ENCODE data around the genes SNAI1 and PTPN1.

GRCh38 chr20:49611069-49611463 lies 43.1 kb upstream of the PTGIS start:
- RRBS, result no CpG with 5 or more reads among the region's 36 CpGs

DNA sequence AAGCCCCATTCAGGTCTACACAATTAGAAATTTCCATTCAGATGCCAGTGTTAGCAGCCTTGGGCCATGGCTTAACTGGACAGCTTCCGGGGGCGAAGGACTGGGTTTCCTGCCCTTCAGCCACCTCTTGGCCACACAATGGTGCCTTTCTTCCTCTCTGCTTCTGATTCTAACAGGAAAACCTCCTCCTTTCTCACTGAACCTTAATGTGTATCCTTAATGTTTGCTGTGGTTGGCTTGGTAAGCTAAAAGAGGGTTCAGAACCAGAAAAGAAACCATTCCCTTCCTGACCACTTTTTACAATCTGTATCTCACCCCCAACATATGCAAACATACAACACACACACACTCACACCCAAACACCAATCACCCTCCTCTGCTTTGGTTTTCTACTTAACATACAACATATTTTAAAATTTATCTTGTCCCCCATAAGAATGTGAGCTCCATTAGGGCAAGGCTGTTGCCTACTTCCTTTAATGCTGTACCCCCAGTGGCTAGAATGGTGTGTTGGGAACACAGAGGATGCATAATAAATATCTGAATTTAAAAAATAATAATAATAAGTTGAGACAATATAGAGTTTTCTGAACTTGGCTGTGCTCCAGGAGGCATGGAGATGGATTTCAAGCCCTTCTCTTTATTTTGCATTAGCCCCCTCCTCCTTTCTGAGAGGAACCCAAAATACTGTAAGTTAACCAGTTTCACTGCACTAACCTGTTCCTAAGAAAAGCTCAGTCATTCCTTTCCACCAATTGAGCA lies 51.6 kb downstream of the B4GALT5 start:
- RRBS, result no CpG with 5 or more reads among the region's 2 CpGs

DNA sequence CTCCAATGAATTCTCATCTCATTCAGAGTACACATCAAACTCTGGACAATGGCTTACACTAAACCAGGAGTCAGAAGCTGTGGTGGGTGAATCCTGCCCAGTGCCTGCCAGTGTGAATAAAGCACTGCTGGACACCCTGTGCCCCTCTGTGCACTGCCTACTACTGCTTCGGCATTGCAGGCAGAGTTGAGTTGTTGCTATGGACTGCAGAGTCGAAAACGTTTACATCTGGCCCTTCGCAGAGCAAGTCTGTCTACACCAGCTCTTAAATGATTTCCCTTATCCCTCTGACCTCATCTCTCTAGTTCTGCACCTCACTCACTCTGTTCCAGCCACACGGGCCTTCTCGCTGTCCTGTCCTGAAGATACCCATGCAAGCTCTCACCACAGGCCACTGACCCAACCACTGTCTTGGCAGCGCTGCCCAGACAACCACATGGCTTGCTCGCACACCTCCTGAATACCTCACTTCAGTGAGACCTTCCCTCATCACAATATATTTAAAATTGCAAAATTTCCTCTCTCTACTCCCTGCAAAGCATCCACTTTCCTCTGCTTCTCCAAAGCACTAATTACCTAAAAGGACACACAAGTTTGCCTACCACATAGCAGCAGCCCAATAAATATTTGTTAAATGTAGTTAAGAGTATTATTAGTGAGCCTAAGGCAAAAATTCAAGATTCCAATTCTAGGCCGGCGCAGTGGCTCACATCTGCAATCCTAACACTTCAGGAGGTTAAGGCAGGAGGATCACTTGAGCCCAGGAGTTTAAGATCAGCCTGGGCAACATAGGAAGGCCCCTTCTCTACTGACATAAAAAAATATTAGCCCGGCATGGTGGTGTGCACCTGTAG lies 31.3 kb downstream of the B4GALT5 start:
- RRBS, result no CpG with 5 or more reads among the region's 11 CpGs

DNA sequence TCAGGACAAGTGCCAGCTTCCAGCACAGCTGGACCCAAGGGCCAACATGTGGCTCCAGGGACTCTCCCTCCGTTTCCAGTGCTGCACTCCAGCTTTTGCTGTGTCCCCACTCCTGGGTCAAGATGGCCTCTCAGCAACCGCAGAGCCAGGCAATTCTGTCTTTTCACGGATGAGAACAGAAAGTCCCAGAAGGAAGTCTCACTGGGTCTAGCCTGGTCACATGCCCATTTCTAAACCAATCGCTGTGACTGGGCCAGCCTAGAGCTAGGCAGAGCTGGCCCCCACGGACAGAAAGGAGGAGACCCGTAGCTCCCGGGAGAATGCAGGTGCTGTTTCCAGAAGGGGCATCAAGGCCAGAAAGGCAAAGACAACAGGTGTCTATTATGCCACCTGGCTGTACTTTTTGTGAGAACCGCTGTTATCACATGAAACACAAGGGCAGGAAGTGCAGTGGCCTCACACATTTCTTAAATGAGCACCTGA lies 36.9 kb upstream of the B4GALT5 start:
- RRBS, result no CpG with 5 or more reads among the region's 8 CpGs

DNA sequence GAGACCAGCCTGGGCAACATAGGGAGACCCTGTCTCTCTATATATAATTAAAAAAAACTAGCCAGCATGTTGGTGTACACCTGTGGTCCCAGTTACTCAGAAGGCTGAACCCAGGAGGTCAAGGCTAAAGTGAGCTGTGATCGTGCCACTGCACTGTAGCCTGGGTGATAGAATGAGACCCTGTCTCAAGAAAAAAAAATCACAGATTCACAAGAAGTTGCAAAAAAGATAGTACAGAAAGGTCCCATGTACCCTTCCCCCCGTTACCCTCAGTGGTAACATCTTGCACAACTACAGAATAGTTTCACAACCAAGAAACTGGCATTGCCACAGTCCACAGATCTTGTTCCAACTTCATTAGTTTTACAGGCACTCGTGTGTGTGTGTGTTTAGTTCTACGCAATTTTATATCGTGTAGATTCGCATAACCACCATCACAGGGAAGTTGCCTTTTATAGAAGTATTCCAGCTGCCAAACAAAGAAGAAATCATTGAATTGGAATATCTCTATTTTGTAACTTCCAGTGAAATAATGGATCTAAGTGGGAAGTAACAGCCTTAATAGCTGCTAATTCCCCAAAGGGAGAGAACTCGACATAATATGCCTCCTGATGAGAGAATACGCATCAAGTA lies 19.1 kb downstream of the SPATA2 start:
- RRBS, result no CpG with 5 or more reads among the region's 8 CpGs

- RRBS, result 3% methylated on average over 41 of the region's 104 CpGs
Observed at GRCh38 chr20:49982194-49983370, at the start of gene SNAI1. Gene SNAI1 (plus strand): TSS chr20:49982980.

DNA sequence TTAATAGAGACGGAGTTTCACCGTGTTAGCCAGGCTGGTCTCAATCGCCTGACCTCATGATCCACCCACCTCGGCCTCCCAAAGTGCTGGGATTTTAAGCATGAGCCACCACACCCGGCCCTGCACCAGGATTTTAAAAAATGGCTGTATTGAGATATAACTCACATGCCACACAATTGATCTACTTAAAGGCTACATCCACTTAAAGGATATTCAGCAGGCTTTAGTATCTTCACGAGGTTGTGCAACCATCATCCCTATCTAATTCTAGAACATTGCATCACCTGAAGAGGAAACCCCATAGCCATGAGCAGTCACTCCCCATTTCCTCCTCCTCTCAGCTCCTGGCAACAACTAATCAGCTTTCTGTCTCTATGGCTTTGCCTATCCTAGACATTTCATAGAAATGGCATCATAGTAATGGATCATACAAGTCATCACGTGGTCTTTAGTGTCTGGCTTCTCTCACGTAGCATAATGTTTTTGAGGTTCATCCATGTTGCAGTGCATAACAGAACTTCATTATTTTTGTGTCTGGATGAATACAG lies 20.4 kb downstream of the SNAI1 start:
- RRBS, result no CpG with 5 or more reads among the region's 8 CpGs

DNA sequence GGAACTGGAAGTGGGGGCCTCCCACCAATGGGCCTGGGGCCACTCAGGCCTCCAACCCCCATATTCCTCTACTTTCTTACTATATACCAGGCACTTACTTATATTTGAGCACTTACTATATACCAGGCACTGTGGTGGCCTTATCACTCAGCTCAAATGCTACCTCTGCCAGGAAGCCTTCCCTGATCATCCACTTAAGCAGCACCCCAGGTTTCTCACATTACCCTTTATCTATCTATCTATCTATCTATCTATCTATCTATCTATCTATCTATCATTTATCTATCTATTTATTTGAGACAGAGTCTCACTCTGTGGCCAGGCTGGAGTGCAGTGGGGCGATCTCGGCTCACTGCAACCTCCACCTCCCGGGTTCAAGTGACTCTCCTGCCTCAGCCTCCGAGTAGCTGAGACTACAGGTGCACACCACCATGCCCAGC lies 12.4 kb upstream of the UBE2V1 start:
- RRBS, result no CpG with 5 or more reads among the region's 4 CpGs

DNA sequence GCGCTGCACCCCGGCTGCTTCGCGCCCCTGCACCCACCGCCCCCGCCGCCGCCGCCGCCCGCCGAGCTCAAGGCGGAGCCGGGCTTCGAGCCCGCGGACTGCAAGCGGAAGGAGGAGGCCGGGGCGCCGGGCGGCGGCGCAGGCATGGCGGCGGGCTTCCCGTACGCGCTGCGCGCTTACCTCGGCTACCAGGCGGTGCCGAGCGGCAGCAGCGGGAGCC lies 764 bp downstream of the CEBPB start:
- RRBS, result under 1% methylated on average over 26 of the region's 36 CpGs

- RRBS, result no CpG with 5 or more reads among the region's 2 CpGs
Observed at GRCh38 chr20:50308256-50308550, 117.6 kb downstream of the CEBPB start.

DNA sequence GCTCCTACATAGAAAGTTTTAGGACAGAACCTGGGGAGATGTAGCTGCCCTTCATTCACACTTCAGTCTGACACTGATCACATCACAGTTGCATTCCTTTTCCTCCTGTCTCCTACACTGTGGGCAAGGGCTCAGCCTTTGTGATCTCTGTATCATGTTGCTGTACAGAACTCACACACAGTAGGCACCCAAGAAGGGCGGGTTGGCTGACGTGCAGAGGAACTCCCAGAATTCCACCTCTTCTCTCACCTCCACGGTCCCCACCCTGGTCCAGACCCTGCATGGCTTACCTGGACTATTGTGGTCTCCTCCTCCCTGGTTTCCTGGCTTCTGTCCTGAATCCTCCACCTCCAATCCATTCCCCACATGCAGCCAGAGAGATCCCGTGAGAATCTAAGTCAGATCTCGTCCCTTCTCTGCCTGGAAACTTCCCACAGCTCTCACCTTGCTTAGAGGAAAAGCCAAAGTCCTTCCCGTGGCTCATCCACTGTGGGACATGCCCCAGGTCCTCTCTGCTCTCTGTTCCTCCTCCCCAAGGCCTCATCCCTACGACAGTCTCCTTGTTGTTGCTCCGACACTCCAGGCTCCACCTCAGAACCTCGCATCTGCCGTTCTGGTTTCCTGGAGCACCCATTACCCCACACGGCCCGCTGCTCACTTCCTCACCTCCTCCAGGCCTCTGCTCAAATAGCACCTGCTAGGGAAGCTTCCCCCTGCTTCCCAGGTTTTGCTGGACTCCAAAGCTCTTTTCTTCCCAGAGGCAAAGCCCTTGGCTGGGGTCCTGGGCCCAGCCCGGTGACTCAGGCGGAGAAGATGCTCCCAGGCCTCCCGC lies 130.0 kb downstream of the CEBPB start:
- RRBS, result no CpG with 5 or more reads among the region's 15 CpGs

DNA sequence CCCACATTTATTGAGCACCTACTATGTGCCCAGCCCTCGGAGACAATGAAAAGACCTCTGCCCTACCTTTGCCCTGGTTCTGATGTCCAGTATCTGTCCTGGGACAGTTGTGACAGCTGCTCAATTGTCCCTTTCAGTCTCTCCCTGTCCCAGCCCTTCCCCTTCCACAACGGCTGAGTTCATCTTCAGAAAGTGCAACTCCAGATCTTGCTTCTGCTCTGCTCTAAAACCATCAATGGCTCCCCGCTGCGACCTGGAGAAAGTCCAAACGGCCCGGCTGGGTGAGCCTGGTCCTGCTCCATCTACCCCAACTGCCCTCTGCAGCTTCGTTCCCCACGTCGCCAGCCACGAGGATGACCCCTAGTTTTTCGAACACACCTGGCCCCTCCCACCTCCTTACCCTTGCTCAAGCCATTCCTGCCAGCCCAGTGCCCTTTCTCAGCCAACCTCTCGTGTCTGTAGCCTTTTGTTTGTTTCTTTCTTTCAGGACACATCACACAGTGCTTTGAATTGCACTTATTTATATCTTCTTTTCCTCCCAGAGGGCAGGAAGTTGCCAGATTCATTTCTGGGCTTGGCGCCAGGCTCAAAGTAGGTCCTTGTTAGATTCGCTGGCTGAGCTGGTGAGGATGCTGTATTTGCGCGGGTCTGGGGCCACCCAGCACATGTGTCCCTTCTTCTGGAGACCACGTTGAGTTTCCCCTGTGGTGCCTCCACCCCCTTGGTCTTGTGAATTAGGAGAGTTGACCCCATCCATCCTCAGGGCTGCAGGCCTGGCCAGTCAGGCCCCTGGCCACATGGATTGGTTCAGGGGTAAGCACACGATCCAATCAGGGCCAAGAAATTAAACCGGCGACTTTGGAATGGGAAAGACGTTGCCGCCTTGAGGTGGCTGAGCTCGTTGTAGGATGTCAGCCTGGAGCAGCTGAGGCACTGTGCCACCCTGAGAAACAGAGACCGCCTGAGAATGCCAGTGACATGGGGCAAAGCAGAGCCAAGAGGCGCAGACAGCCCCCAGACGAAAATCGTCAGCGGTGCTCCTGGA lies 155.9 kb downstream of the CEBPB start:
- RRBS, result no CpG with 5 or more reads among the region's 28 CpGs

- RRBS, result no CpG with 5 or more reads among the region's 6 CpGs
Observed at GRCh38 chr20:50372564-50373054, 137.6 kb upstream of the PTPN1 start.

GRCh38 chr20:50389160-50389850 lies 120.9 kb upstream of the PTPN1 start:
- RRBS, result no CpG with 5 or more reads among the region's 14 CpGs

DNA sequence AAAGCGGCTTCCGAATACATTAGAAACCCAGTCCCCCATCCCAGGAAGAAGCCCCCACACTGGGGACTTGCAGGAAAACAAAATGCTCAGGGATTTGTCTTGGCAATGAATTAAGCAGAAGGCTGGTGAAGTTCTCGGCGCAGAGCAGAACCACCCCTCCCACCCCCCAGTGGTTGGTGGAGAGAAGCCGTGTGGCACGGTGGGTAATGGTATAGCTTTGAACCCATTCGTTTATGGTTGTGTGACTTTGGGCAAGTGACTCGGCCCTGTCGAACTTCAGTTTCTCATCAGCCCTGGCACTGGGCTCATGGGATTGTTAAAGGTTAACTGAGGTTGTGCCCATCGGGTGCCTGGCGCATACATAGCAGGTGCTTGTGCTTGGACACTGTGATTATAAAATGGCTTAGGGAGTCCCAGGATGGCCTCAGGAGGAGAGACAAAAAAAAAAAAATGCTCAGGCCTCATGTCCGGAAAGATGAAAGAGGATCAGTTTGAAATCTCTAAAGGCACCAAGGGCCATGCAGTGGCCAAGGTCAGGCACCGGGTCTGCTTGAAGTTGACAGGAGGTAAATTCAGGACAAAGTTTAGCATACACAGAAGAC lies 120.2 kb upstream of the PTPN1 start:
- RRBS, result 88% methylated on average over 2 of the region's 13 CpGs

DNA sequence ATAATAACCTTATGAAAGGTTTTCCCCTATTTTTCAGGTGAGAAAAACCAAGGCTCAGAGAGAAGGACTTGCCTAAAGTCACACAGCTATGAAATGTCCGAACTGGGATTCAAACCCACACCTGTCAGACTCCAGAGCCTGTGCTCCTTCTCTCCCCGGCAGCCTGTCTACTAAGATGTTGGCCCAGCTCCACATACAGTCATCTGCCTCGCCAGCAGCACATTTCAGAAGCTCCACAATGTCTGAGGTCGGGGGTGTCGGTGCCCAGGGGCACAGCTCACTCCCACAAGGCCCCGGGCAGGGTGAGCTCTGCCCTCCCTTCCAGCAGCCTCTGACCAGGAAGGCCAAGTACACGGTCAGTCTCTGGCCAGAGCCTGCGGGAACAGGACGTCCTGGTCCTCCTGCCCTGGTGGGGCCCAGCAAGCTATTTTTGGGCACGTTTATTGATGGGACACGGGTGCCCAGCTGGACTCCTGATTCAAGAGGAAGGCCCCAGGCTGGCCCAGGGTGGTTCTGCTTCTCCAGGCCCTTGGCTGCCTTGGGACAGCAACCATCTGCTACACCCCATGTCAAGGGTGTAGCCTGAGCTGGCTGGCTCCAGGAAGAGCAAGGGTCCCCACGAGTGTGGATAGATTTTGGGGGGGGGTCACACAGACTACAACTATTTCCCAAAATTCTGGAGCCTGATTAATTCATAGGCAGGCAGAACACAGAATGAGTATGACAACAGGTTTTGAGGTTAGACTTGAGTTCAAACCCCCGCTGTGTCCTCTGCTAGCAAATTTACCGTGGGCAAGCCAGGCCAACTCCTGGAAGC lies 114.9 kb upstream of the PTPN1 start:
- RRBS, result no CpG with 5 or more reads among the region's 14 CpGs

DNA sequence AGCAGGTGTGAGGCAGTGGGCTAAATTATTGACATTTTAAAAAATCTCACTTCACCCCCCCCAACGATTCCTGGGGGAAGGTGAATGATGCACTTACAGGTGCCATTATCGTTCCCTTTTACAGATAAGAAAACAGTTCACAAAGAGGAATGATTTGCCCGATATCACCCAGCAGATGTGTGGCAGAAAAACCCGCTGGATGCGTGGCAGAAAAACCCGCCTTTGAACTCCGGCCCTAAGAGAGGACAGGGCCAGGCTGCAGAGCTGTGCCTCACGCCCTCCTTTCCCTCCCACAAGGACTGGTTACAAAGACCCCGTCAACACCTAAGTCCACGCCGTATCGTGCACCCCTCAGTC lies 114.1 kb upstream of the PTPN1 start:
- RRBS, result no CpG with 5 or more reads among the region's 12 CpGs

- RRBS, result no CpG with 5 or more reads among the region's 22 CpGs
Observed at GRCh38 chr20:50399110-50400064, 110.8 kb upstream of the PTPN1 start.

DNA sequence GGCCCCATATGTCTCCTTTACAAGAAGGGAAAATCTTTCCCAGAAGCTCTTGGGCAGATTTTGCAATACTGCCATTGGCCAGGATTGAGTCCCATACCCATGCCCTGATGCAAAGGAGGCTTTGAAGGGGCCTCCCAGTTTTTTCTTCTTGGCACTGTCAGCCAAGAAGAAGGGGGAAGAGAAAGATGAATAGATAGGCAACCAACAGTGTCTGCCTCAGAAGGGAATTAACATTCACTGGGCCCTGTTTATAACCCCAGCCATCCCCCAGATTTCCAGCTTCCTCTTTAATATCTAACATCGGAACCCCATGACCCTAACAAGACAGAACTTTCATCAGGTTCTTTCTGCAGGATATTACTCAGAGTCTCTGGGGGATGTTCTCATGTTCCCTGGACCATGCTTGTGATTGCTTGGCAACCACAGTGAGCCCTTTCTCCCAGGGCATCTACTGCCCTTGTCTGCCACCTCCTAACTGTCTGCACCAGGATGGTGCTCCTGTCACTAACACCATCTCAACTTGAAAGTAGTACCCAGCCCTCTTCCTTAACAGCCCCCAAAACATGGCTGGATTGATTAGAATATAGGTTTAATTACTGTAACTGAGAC lies 12.1 kb upstream of the PTPN1 start:
- RRBS, result no CpG with 5 or more reads among the region's 1 CpG

- RRBS, result 2% methylated on average over 18 of the region's 58 CpGs
Observed at GRCh38 chr20:50510319-50511132, at the start of gene PTPN1. Gene PTPN1 (plus strand): TSS chr20:50510383.

Measured in zone of skin (tissue), 1 donor.